Endothelial cell (in vitro differentiated cells): ENCODE results near the genes UBE2S and C19orf85.

DNA sequence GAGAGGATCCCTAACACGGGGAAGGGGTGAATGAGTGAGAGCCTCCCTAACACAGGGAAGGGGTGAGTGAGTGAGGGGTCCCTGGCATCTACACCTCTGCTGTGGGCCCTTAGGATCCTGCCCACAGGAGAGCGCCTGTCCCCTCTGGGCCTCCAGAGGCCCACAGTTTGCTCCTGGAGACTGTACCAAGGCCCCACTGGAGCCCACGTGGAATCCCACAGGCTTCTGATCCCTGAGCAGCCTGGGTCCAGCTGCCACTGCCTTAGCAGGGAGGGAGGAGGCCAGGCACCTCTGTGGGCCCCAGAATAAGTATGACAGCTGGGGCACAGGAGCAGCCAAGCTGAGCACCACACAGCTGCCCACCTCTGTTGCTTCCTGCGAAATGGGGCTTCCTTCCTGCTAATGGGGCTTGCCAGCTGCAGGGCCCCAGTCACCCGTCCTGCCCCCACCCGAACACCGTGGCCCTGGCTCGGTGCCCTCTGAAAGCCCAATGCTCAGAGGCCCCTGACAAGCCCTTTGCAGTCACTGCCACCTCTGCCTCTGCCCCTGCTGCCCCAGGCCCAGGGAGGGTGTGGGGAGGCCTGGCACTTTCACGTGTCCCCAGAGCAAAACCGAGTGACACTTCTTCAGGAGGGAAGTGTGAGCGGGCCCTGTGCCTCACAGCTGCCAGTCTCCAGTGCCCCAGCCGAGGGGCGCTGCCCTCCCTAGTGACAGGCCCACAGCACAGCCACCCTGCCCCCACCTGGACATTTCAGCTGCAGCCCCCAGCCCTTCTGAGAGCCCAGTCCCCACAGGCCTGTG is 4.5 kb upstream of the LILRB2 start:
- PRO-cap: no peak

DNA sequence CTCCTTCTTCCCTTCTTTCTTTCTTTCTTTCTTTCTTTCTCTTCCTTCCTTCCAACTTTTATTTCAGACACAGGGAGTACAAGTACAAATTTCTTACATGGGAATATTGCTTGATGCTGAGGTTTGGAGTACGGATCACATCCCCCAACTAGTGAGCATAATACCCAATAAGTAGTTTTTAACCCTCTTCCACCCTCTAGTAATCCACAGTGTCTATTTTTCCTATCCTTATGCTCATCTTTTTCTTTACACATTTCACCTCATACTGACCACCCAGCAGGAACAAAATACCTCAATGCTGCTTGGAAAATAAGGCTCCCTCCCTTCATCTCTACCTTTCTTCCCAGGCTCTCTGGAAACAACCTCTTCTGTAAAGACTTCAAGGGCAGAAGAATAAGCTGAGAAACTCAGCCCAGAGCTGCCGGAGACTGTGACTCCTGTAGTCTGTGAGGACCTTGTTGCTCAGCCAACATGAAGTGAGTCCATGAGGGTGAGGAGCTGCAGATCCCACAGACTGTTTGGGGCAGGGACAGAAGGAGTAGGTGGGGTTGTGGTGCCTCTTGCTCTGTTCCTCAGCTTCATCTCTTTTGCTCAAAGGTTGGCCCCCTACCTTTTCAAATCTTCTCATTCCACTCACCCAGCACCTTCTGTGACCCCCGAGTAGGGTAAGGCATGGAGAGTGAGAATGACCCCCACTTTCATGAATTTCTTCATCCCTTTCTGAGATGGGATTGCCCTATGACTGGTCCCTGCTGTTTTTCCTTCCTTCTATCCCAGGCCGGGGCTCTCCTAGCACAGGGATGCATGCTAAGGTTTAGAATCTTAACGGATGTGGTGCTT is 7.9 kb downstream of the LILRA5 start:
- PRO-cap: no peak

DNA sequence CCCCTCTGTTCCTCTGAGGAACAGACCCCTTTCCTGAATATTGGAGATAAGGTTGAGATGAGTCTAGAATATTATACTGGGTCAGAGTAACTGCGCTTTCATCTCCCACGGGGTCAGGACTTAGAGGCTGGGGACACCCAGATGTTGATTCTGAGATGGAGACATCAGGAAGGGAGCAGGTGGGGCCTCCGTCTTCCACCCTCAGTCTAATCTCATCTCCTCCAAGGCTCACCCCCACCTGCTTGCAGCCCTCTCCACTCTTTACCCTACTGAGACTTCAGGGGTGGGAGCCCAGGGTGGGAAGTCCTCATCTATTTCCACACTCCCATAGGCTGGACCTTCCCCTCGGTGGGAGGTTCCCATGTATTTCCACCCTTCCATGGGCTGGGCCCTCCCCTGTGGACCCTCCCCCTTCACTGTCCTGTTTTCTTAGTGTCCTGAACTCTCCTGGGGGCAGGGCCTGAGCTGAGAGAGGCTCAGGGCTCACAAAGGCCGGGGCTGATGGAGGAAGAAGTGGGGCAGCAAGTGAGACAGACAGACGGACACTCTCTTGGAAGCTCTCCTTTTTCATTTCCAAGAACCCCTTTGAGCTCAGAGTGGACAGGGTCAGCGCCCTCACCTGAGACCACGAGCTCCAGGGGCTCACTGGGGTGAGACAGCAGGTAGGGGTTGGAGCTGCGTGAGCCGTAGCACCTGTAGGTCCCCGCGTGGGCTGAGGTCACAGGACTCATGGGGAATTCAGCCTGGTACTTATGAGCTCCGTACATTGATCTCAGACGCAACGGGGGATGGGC is 2.5 kb downstream of the LILRA4 start:
- PRO-cap: no peak

DNA sequence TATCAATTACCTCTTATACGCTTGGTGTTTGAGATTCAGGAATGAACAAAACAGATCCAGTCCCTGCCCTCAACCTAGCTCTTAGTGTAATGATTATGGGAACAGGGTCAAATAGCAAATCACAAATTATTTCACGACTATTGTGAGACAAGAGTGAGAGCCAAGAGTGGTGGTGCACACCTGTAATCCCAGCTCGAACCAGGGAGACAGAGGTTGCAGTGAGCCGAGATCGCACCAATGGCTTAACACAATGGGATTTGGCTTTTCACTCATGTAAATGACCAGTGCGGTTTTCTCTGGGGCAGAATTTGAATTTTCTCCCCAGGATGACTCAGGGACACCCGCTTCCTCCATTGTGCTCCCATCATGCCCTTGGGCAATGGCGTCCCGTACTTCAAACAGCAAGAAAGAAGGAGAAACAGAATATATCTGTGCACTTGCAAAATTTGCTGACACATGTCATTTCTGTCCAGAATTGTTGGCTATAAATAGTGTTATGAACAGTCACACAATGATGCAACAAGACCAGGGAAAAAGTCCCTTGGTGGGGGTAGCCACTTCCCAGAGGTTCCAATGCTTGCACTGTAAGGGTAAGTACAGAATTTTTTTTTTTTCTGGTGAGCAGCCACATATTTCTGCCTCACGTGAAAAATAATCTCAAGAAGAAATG is 8.9 kb upstream of the LAIR1 start:
- PRO-cap: no peak

DNA sequence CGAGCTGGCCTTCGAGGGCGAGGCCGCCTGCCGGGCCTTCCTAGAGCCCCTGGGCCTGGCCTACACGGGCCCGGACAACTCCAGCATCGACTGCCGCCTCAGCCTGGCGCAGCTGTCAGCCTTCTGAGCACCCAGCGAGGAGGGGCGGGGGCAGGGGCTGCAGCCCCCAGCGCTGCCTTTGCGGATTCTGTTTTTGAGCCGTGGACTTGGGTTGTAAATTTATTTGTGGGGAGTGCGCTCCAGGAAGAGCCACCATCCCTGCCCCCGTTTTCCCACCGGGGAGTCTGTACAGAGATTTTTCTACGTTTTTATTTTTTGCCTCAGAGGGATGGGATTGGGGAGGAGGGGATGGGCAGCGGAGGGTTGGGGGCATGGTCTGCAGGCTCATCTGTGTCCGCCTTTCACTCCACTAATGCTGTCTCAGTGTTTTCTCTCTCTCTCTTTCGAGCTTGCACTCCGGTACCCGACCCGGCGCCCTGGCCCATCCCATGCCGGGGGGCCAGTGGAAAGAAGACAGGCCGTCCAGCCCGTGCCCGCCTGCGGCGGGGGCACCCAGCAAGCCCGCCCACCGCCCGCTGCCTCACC is 2.7 kb downstream of the LENG9 start:
- PRO-cap: no peak

- PRO-cap: no peak
These were observed 762 bp upstream of the LILRA2 start for GRCh38 chr19:54572695-54573360.

- PRO-cap: no peak
These were observed 2.3 kb upstream of the FCAR start for GRCh38 chr19:54871676-54872204.

- PRO-cap: no peak
These were observed 15.3 kb downstream of the FCAR start for GRCh38 chr19:54889450-54889651.

- PRO-cap: no peak
These were observed 15.6 kb downstream of the FCAR start for GRCh38 chr19:54889652-54890096.

DNA sequence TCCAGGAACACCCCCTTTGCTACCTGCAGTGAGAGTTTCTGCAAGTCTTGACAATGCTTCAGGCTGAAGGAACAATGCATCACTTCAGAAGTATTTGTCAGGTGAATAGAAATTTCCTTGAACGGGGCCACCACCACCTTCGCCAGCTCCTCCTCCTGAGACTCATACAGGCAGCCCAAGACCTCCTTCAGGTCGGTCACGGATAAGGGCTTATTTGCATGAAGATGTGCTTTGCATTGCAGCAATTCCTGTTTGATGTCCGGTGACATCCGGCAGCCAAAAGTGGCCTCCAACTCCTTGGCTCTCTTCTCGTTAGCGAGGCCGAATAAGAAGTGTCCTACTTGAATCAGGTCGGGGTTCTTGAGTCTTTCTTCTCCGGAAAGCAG is 27.3 kb upstream of the NLRP2 start:
- PRO-cap: no peak

DNA sequence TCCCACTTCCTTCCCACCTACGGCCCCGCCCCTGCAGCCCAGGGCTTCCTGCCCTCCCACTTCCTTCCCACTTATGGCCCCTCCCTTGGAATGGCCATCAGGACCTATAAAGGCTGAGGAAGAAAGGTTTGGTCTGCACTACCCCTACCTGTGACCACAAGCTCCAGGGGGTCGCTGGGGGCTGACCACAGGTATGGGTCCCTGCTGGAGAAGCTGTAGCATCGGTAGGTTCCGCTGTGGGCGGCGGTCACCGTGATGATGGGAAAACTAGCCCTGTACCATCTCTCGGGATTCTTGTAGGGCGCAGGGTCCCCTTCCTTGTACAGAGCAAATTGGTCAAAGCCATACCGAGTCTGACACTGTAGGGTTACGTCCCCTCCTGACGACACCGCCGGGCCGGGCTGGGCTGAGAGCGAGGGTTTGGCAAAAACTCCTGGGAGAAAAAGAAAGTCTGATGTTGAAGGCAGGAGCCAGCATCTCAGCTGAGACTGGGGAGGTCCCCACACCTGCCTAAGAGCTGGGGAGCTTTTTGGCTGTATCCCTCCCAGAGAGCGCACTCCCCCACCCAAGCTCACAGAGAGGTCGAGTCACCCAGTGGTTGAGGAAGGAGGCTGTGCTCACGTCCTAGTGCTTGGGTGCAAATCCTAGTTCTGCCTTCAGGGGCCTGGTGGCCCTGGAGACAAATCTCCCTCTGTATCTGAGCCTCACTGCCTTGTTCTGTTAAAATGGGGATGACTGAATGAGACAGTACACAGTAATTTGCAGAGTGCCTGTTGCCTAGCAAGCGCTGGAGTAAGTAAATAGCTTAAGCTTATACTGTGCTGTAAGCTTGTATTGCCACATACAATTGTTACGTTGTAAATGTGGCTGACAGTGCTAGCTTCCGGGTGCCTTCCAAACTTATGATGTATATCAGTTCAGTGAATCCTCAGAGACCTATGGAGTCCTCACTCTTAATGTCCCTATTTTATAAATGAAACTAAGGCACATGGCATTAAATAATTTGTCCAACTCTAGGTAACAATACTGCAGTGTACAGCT is 10.3 kb downstream of the GP6 start:
- PRO-cap: no peak

DNA sequence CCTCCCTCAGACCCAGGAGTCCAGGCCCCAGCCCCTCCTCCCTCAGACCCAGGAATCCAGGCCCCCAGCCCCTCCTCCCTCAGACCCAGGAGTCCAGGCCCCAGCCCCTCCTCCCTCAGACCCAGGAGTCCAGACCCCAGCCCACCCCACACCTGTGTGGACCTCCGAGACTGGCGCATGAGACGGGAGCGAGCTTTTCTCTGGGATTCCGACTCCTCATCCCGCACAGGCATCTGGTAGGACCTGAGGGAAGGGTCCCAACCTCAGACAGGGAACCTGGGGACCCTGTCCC is 18.5 kb downstream of the EPS8L1 start:
- PRO-cap: no peak

- PRO-cap: no peak
These were observed 20.3 kb downstream of the EPS8L1 start for GRCh38 chr19:55095902-55096452.

DNA sequence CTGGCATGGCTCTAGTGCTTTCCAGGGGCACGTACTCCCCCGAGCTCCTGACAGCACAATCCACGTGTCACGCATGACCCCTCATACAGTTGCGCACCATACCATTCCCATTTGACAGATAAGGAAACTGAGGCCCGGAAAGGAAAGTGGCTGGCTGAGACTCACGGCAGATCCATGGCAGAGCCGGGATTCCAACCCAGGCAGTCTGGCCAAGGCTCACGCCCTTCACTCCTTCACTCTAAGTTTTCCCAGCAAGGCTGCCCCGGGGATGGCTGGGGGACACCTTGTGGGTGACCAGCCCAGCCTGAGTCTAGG is 19.3 kb downstream of the PPP1R12C start:
- PRO-cap: no peak

GRCh38 chr19:55223918-55224525 is 4.5 kb downstream of the TMEM86B start:
- PRO-cap: no peak

GRCh38 chr19:55246804-55247354 is 11.9 kb downstream of the PPP6R1 start:
- PRO-cap: no peak

- PRO-cap: no peak
These were observed 5.5 kb downstream of the TMEM150B start for GRCh38 chr19:55319601-55320132.

DNA sequence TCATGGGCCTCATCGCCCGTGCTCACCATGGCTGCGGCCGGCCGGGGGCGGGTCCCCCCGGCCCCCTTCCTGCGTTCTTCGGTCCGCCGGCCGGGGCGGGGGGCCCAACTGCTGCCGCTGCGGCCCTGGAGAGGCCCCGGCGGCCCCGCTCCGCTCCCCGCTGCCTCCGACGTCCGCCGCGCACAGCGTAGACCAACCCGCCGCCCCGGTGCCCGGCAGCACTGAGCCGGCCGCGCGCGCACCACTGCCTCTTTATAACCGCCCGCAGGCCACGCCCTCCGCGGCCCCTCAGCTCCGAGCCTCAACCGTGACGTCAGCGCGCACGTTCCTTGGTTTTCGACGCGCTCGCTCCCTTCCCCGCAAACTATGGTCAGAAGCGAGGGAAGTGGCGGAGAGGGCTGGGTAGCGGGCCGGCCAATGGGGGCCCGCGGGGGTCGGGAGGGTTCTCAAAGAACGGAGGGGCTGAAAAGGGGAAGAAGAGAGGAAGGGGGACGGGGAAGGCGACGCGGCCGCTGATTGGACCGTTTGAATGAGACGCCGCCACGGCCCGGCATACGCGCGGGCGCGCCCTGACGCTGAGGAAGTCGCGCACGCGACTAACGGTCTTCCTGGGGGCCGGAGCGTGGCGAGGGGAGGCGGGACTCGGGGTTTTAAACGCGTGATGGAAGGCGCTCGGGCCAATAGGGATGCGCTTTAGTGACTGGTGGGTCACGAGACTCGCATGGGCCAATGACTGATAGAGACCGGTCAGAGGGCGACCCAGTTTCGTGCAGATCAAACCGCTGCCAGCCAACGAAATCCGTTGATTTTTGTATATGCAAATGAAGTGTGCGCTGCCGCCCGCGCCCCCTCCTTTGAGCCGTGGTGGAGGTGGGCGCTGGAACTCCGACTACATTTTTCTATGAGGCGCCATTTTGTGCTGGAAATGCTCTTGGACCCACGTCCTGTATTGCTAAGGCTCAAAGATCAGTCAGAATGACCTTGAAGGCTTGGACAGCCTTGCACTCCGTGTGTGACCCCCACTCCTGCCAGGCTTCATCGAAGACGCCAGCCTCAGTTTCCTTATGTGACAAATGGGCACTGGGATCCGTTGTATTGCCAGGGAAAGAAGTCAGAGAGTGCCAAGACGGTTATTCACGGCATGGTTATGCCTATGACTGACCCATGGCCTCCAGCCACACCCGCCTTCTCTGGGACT is at the start of gene UBE2S:
UBE2S (minus strand) TSS at position 228 of the 1,198 bp plus-strand sequence.
- PRO-cap: bidirectional peak, plus-strand start at position 360 of the sequence, minus-strand start at position 225 of the sequence; bidirectional peak, plus-strand start at position 909 of the sequence, minus-strand start at position 598 of the sequence

DNA sequence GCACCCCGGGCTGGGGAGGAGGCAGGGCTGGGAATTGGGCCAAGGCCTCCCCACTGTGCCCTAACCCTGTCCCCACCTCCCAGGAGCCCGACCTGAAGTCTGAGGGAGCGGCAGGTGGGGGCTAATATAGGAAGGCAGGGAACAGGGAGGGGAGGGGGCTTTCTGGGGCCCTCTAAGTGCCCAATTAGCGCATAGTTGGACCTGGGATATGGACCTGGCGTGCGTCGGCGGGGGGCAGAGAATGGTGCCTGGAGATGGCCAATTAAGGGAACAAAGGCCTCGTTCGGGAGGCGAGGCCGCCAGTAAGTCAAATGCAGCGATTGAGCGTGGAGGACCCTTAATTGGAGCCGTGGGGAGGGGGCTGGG is at the start of gene C19orf85:
C19orf85 (minus strand) TSS at position 101 of the 366 bp plus-strand sequence.
- PRO-cap: no peak

DNA sequence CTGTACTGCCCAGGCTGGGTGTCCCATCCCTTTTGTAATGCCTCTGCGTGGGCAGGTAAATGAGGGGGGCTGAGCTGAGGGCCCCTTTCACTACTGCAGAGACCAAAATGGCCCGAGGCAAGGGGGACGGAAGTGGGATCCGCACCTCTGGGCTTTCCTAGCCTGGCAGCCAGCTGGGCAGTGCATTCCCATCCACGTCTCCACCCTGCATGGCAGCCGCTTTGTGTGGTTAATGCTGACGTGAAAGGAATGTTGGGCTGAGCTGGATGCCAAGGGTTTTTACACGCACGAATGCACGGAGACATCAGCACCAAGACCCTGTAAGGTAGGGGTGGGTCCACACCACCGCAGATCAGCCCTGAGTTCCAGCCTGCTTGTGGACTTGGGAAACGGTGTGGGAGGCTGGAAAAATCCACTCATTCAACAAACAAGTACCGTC is 1.6 kb upstream of the ZNF628 start:
- PRO-cap: no peak